GM06990 (cell line): ENCODE measurements around the genes SAP30BP, SRP68, EXOC7 and FOXJ1.

DNA sequence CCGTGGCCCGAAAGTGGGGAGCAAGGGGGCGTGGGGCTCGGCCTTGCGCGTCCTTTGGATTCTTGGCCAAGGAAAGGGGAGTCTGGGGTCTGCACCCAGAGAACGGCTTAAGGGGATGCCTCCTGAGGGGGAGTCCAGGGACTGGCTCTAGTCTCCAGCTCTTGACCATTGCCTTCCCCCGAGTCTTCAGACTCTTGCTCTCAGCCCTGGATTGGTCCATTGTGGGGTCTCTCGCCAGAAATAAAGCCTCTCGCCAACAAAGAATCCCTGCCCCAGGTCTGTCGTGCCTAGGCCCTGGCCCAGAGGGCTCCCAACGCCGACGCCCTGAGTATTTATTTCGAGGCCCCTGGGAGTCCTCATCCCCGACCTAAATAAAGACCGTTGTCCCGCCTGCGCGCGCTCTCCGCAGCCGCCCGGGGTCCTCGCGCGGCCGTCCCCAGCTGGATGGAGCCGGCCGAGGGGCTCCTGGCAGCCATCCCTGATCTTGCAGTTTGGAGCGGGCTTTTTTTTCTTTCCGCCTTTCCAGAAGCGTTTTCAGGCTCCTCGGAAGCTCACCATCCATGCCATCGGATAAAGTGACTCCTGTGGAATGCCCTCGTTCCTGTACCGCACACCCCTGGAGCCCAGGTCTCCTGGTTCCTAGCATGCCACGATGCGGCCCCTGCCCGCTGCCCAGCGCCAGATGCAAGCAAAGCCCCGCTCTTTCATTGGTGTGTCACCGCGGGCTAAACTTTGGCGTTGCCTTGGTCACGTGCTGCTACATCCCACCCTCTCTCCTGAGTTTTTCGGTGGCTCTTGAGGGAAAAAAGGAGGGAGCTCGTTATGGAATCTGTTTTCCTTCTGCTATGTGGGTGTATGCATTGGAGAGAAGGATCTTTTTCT is 574 bp downstream of the TMEM94 start:
- RRBS, result 3% methylated on average over 6 of the region's 48 CpGs

DNA sequence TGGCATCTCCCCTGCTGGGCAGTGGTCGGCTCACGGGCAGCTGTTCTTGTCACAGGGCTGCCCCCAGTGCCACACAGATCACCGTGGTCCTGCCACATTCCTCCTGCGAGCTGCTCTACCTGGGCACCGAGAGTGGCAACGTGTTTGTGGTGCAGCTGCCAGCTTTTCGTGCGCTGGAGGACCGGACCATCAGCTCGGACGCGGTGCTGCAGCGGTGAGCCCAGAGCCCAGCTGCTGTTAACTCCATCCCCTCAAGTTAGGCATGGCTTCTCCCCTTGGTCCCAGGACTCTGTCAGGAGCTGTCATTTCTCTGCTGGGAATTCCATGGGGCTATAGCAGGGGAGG is 28.4 kb upstream of the MYO15B start:
- RRBS, result no CpG with 5 or more reads among the region's 13 CpGs

DNA sequence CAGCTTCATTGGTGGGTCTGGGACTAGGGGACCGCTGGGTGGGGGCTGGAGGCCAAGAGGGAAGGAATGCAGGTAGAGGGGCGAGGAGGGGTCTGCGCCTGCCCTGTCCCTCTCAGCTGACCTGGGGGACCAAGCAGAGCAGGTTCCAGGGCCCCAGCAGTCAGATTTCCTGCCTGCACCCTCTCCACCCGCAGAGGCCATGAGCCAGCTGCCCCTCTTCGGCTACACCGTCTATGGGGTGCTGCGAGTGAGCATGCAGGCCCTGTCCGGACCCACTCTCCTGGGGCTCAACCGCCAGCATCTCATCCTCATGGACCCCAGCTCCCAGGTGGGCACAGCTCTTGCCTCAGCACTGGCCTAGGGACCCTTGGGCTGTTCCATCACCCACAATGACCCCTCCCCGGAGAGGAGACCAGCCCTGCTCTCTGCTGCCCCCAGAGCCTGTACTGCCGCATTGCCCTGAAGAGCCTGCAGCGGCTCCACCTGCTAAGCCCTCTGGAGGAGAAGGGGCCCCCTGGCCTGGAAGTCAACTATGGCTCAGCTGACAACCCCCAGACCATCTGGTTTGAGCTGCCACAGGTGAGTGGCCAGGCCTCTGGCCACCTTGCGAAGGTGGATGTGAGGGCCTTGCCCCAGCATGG is 7.5 kb upstream of the SMIM5 start:
- RRBS, result no CpG with 5 or more reads among the region's 13 CpGs

DNA sequence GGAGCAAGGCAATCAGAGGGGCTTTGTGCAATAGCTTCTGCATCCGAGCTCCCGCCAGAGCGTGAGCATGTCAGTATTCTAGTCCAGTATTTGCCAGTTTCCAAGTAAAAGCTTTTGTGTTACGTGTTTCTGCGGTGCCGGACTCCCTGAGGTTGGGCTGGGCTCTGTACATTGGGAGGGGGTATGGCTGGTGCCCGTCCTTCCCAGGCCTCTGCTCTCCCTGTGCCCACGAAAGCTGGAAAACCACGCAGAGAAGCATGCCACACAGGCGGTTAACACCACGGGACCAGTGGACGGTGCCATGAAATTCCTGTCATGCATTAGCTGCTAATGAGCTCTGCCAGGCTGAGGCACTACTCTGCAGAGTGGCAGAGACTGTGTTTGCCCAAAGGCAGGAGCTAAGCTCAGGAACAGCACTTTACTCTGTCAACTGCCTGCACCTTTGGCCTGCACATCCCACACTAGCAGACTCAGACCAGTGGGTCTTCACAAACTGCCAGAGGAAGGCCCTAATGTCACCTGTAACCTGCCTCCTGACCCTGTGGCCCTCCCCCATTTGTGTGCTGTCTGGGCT is 4.7 kb upstream of the SMIM6 start:
- RRBS, result no CpG with 5 or more reads among the region's 12 CpGs

DNA sequence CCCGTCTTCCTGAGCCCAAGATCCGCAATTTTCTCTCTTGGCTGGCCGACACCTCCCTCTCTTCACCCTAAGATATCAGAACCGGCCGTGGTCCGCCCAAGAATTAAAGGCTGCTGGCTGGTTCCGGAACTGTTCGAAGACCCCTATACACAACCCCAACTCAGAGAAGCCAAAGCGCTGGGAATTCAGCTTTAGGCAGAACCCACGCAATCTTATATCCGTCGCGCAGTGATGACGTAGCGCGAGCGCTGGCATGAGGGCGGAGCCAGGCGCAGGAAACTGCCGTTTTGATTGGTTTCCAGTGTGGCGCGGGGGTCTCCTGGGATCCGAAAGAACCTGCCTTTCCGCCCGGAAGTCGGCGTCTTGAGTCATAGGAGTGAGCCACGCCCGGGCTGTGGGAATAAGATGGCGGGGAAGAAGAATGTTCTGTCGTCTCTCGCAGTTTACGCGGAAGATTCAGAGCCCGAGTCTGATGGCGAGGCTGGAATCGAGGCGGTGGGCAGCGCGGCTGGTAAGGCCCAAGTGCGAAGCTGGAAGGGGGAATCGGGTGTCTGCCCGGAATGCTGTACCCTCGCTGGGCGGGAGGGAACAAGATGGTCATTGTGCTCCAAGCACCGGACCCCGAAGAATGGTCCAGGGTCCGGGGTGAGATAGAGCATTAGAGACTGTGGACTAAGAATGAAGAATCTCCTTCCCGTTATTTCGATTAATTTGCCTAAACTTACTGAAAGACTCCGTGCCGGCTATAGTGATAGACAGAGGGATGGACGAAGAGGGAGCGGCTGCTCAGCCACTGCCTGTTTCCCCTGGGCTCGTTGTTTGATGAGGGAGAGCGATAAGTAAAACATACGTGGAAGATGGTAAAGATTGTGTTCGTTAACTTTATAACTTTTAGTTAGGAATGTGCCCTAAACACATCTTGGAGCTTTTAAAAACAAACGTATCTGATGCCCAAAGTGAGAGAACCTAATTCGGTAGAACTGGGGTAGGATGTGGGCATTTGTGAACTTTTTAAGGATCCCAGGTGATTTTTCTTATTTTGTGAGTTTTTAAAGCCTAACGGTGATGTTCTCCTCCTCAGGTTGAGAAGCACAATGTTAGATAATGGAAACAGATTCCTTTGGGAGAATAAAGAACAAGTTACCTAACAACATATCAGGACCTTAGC is at the start of gene SAP30BP:
Gene SAP30BP, plus strand, starts transcription at position 371 of the 1,168 bp plus-strand sequence.
- RRBS, result 5% methylated on average over 10 of the region's 61 CpGs

GRCh38 chr17:75692411-75693036 is 25.4 kb downstream of the SAP30BP start:
- RRBS, result no CpG with 5 or more reads among the region's 6 CpGs

GRCh38 chr17:75756243-75757270 is 8.4 kb downstream of the GALK1 start:
- RRBS, result 85% methylated on average over 6 of the region's 39 CpGs

DNA sequence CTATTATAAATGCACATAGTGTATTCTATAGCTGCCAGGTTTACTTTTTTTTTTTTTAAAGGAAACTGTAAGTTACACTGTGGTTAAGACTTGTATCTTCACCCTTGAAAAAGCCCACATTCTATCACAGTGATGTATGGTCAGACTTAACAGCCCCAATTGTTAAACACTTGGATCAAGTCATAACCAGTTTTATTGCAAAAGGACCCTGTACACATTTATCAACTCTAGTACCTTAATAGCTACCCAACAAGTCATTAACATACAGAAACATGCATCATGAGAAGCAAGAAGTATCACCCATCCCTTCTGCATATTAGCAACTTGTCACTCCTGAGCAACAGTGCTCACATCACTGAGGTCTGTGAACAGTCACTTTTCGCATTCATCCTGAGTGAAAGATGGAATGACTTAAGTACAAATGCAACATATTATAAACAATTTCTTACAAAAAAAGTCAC is 1.5 kb downstream of the H3-3B start:
- RRBS, result no CpG with 5 or more reads among the region's 1 CpG

- RRBS, result no CpG with 5 or more reads among the region's 8 CpGs
Observed at GRCh38 chr17:75782864-75783793, 1.5 kb upstream of the UNK start.

DNA sequence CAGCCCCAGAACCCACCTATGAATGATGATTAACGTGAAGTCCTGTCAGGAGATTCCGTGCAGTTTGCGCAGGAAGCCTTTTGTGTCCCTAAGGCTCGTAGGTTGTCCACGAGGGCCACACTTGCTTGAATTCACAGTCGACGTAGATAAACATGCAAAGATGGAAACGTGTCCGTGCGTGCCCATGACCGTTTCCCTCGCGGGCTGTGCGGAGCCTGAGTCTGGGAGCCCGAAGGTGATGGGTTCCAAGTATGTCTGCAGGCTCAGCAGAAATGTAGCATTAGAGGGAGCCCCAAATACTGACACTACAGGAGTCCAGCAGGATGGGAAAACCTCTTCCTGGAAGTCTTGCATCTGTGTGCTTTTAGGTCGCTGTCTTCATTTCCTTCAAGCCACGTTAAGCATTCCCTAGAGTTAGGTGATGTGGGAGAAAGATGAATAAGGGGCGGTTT is 780 bp downstream of the UNK start:
- RRBS, result no CpG with 5 or more reads among the region's 18 CpGs

DNA sequence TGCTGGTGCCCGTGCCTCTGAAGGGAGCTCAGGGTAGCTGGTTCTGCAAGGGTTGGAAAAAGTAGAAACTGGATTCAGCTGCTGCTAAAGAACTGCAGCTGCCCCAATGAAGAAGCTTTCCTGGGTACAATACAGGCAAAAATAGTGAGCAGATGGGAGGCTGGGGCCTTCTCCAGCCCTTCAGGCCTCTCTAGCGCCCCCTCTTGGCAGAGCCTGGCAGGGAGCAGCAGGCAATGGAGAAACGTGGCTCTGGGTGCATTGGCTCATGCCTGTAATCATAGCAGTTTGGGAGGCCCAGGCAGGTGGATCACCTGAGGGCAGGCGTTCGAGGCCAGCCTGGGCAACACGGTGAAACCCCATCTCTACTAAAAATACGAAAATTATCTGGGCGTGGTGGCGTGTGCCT is 6.2 kb upstream of the WBP2 start:
- RRBS, result no CpG with 5 or more reads among the region's 9 CpGs

DNA sequence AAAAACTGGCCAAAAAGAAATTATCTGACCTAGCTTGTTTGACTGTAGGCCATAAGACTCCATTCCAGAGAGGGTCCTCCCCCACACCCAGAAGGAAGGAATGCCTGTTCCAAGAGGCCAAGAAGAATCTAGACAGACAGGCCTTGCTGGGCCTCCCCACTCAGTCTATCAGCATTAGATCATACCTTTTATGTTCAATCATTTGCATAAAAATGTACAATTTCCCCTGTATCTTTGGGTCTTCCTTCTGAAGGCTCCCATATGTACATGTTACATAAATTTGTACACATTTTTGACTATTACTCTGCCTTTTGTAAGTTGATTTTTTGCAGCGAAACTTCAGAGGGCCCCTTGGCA is 3.0 kb downstream of the TEN1 start:
- RRBS, result no CpG with 5 or more reads among the region's 1 CpG

DNA sequence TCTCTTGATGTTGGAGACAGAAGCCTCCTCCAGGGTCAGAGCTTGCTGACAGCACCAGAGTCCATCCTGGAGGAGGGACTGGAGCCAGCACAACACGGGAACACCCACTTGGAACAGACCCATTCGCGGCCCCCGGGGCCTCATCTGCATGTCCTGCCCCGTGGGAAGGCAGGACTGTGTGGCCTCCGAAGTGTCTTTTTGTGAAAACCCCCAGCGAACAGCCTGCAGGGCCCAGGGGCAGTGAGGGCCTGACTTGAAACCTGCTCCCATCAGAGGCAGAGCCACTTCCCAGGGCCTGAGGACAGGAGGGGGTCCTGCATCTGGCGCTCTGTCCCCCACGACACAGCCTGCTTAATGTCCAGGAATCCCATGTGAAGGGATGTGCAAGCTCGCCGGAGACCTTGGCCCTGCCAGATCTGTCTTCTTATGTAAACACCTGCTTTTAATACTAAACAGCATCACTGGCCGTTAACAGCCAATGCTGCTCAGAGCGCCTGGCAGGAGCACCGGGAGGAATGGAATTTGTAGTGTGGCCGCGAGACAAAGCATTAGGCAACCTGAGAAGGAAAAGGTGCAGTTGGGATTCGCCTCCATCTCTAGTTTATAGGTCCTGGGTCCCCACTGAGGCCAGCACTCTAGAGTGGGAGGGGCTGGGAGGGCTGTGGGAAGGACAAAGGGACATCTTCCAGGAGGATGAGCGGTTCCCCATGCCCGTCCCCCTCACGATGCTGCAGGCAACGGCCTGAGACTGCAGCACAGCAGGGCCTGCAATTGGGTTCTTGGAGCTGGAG is 9.5 kb upstream of the EVPL start:
- RRBS, result 78% methylated on average over 3 of the region's 21 CpGs

DNA sequence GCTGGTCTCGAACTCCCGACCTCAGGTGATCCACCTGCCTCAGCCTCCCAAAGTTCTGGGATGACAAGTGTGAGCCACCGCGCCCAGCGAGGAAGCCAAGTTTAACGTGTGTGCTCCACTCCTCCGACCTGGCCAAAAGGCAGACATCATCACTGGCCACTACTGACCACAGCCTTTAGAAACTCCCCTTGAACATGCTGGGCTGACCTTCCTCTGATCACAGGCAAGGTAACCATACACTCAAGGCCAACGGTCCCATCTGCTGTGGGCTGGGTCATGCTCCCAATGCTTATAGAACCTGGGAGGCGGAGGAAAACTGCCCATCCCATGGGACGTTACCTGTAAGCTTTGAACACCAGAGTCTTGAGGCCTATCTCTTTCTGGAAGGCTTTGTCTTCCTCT is 17.8 kb upstream of the EVPL start:
- RRBS, result no CpG with 5 or more reads among the region's 10 CpGs

DNA sequence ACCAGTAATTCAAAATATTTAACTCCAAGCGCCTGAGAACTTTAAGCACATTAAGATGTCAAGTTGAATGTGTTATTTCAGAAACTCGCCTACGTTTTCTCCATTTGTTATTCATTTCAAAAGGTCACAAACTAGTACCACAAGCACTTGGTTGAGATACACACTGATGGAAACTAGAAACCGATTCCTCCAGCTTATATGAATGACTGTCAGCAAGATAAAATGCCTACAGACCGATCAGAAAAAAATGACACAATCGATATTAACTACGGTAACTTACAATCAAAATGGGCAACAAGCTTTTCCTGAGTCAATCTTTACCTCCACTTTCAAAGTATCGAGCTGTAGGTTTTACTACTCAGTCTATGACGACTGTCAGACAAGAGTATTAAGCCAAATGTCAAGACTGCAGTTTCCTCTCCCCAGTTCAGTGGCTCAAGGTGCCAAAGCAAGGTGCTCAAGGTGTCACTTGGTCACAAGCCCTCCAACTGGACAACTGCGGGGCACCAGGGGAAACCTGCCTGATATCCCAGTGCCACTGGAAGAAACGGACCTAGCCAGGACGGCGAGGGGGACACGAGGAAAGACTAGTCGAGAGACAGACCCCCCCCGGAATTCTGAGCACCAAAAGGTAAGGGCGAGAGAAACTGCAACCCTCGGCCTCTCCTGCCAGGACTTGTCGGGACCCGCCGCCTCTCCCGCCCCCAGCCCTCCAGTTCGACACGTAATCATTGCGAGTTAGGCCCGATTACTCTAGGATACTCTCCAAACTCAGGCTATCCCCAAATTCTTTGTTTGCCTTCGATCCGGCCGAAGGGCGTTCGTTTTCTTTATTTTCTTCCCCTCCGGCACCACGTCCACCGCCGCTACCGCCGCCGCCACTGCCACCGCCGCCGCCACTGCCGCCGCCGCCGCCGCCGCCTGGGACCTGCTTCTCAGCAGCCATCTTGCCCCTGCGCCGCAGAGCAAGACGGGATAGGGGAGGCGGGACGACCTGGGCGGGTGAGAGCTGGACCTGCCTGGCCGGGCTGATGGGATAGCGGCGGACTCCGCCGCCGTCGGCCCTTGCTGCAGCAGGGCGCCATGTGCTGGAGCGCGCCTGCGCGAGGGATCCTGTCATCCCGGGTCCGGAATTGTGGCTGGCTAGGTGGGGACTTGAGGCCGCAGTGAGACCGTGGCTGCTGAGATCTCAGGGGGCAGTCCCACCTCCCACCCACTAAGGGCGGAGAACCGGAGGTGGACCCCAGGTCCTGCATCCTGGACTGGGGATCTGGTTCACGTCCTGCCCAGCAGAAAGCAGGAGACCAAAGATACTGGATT is at the start of gene SRP68:
Gene SRP68, minus strand, starts transcription at position 972 of the 1,320 bp plus-strand sequence.
- RRBS, result 6% methylated on average over 13 of the region's 72 CpGs

- RRBS, result 2% methylated on average over 6 of the region's 54 CpGs
Observed at GRCh38 chr17:76103584-76104443, at the start of gene EXOC7. Gene EXOC7, minus strand, starts transcription at chr17:76103787.

DNA sequence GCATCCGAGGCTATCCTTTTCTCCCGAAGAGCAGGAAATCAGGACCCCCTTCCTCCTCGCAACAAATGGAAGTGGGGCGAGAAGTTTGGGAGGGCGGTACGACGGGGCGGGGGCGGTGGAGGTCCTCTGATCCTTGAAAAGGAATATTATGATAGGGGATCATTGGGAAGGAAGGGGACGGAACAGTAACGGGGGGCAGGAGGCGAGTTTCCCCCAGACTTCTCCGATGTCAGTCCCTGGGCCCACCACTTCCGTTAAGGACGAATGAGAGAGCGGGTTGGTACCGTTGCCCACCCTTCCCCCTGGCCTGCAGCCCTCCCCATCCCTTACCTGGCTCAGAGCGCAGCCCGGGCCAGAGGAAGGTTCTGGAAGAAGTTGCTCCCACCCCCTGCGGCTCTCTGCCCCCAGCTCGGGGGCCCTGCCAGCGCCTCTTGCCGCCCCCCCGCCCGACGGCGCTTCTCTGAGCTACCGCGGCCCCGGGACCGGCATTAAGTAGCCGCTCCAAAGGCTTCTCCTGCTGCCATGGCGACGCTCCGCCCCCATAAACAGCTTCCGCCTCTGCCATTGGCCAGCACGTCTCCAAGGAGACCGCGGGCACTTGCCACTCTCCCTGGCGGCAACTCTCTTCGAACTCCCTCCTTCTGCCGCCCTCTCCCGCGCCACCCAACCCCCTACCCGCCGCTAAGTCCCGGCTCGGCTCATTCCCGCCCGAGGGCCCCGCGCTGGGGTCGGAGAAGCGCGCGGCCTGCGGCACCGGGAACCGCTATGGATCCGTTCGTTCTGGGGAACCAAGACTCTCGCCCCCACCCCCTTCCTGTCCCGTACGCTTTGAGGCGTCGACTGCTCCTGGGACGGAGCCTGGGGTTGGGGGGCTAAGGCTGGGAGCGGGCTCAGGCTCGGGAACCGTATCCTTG is at the start of gene FOXJ1:
Gene FOXJ1, minus strand, starts transcription at position 462 of the 914 bp plus-strand sequence.
- RRBS, result 4% methylated on average over 12 of the region's 70 CpGs

DNA sequence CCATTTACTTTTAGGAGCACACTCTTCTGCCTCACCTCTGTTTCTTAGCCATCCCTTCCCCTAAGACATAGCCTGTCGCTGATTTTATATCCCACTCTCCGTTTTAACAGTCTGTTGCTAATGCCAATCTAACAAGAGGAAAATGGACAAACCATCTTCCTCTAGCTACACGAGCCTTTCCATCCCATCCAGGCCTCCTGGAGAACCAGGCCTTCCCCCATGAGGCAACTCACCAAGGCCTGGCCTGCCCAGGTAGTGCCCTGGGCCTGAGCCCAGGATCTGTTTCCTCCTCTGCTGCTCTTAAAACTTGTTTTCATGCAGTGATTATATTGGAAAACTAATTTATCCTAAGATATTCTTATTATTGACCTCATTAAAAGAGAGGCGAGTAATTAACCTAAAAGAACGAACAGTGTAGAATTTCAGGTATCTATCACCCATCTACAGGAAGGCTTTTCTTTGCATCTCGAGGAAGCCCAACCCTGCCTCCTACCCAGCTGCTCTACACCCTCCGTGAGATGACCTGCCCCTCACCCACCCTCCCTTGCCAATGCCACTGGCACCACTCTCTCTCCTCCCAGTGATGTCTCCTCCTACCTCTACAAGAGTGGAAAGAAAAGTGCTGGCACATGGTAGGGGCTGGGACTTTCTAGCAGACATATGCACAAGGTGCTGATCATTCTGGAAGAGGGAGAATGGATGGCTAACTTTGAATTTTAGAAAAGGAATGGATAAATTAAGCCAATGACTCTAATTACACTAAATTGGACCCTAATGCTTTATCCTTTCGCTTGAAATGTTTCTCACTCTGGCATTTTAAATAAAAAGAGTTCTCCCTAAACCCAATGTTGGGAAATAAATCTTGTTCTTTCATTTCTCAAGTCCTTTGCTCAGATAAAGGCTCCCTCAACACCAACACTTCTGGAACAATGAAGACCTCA is 22.8 kb upstream of the FOXJ1 start:
- RRBS, result no CpG with 5 or more reads among the region's 8 CpGs

- RRBS, result no CpG with 5 or more reads among the region's 13 CpGs
Observed at GRCh38 chr17:76222076-76222640, 18.1 kb downstream of the RNF157 start.

DNA sequence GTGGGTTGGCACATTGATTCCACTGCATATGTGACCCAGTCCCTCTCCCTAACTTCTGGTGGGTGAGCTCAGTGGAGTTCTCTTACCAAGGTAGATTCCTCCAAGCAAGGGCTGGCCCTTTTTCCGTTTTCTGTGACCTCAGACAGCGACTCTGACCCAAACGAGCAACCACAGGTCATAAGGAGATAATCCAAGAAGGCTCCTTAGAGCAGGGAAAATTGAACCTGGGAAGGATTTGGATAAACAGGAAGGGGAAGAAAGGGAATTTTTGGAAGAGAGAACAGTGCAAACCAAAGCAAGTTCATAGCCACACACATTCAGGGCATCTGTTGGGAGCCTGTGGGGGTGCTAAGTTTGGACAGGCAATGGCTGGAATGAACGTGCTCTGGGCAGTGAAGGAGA is 9.6 kb upstream of the UBALD2 start:
- RRBS, result no CpG with 5 or more reads among the region's 4 CpGs